ENCODE results near the gene ADAP2.

DNA sequence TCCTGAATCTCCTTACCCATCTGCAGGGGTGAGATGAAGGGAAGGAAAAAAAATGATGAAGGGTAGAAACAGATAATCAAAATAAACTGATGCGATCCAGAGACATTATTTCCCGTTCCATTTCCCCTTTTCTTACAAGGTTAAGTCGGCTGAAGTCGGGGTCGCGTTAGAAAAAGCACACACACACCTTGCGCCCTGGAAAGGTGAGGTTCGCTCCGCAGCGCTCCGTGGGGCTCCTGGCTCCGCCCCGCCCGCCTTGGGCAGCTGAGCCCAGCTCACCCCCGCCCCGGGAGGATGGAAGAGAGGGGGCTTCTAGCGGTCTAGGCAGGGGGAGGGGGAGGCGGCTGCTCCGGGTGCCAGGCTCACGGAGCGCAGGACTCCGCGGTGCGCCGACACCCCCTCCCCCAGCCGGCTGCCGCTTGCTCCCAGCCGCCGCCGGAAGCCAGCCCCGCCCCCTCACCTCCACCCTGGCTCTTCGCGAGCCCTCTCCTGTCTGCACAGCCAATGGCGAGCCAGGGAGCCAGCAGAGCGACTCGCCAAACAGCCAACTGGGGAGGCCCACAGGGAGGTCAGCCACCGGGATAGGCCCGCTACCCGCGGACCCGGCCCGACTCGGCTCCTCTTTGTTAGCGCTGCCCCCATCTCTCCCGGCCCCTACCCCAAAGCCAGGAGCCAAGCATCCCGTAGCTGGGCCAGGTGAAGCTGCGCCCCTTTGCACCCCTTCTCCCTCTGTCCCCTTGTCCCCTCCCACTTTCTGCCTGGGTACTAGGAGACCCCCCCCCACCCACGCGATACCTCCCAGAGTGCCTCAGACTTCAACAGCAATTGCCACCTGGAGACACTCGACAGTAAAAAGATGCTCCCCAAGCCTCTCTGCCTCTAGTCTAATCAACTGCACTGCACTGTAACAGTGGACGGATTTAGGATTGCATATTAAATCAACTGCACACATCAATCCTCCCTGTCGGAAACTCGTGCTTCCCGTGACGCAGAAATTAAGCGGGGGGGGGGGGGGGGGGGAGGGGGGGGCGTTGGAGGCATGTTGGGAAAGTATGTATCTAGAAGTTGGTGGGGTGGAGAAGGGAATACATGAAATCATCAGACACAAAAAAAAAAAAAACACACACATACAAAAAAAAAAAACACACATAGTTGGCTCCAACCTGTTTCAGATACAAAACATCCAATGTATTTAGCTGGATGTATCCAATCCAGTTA is 30.2 kb downstream of the FAM222B start:
- PRO-cap = bidirectional peak, plus-strand start at position 610 of the sequence, minus-strand start at position 414 of the sequence

- PRO-cap = unidirectional peak, minus-strand start at chr17:28866029
Observed at GRCh38 chr17:28865149-28866309, 10.7 kb downstream of the ERAL1 start.

DNA sequence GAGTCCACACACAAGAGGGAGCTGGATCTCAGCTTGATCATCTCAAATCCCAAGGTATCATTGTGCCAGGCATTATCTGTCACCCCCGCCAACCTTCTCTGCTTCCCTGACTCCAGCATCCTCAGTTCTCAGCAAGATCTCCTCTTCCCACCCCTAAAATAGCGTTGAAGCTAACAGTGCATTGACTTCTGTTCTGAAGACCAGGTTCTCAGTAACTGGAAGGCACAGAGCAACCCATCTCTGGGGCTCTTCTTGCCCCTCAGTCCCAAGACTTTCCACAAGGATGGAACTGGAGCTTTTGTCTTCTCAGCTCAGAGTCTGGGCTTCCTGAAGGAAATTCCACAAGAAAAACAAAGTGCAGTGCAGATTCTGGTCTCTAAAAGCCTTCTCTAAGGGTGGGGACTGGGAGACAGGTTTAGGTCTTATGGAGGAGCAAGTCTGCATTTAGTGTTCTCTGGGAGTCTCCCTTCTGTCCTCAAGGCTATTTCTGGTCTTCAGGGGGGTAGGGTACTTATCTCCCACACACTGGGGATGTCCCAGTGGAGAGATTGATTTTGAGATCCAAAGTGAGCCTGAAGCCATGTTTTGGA is 1.5 kb downstream of the FLOT2 start:
- PRO-cap = no peak

- PRO-cap = no peak
Observed at GRCh38 chr17:28906142-28906682, 3.3 kb upstream of the DHRS13 start.

DNA sequence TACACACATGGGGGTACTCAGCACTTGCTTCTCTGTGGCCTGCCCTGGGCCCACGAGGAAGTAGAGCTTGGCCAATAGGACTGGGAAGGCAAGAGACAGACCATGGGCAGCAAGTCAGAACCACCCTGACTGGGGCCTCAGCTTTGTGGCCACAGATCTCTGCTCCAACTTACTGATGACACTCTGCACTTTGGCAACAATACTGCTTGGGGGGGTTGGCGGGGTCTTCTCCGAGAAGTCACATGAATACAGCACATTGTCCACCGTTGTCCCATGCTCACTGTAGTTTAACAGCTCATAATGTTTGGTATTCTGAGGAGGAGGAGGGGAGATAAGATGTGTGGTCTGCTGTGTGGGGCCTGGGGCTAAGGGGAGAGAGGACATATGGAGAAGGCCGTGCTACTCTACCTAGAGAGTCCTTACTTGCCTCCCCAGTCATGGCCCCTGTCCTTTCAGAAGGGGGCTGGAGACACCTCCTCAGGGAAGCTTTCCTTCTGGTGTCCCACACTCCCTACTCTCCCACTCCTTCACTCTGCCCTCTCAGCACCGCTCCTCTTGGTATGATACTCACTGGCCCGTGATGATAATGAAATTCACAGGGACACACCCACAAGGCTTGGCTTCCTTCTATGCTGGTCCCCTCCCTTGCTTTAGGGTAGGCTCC is 3.9 kb upstream of the DHRS13 start:
- PRO-cap = no peak

GRCh38 chr17:28908793-28909428 is 6.0 kb upstream of the DHRS13 start:
- PRO-cap = no peak

GRCh38 chr17:29031932-29032449 is 10.9 kb upstream of the PIPOX start:
- PRO-cap = no peak

- PRO-cap = no peak
Observed at GRCh38 chr17:29089737-29090232, 46.8 kb downstream of the PIPOX start.

GRCh38 chr17:29158529-29159085 is 21.6 kb downstream of the MYO18A start:
- PRO-cap = no peak

- PRO-cap = bidirectional peak, plus-strand start at chr17:29376916, minus-strand start at chr17:29376779
Observed at GRCh38 chr17:29376694-29377237, 13.4 kb upstream of the TAOK1 start.

- PRO-cap = bidirectional peak, plus-strand start at chr17:29568047, minus-strand start at chr17:29567919
Observed at GRCh38 chr17:29567819-29568164, 709 bp upstream of the TP53I13 start.

DNA sequence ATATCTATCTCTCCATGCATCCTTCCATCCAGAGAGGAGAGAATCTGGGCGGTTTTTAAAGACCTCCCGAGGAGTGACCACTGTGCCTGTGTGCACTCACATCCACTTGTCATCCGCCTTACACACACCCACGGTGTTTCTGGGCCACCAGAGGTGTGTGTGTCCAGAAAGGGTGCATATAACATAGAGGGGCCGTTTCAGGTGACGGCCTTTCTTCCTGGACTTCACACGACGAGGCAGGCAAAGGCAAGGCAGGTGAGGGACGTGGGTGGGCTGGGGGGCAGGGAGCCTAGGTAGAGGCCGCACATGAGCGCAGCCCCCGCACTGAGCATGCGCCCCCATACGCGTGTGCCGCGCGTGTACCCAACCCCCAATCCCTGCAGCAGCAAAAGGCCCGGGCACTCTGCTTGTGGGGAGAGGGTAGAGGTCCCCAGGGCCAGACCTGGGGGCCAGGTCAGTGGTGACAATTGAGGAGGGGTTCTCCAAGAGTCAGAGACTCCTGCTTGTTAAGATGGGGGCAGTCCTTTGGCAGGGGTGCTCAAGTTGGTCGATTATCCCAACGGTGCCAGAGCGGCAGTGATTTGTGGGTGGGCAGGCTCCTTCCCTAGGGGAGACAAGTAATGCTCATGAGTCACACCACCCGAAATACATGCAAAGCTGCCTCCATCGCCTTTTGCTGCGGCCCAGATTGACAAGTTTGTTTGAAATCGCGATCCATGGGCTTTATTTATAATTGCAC is 915 bp upstream of the GIT1 start:
- PRO-cap = no peak

GRCh38 chr17:29592040-29592564 is 830 bp upstream of the ANKRD13B start:
- PRO-cap = bidirectional peak, plus-strand start at chr17:29592458, minus-strand start at chr17:29592310

DNA sequence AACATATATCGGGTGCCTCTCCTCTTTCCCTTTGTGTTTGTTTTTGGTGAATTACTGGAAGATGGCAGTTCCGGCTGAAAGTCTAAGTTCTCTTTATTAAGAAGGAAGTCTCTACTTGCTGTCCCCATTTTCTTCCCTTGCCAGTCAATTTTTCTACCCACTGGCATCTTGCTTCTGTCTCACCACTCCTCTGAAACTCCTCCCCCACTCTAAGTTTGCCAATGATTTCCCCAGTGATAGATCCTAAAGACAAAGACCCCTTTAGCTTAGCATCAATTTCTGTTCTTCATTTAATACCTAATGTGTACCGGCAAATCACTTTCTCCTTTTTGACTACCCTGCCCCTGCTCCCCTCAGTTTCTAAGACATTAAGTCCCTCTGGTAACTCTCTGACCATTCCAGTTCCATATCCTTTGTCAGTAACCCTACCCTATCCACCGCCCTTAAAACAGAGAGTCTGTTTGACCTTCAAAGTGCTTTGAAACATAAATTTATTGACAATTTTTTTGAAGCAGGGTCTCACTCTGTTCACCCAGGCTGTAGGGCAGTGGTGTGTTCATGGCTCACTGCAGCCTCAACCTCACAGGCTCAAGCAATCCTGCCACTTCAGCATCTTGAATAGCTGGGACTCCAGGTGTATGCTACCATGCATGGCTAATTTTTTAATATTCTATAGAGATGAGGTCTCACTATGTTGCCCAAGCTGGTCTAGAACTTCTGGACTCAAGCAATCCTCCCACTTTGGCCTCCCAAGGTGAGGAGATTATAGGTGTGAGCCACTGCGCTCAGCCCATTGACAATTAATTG is 94.1 kb upstream of the CORO6 start:
- PRO-cap = no peak

DNA sequence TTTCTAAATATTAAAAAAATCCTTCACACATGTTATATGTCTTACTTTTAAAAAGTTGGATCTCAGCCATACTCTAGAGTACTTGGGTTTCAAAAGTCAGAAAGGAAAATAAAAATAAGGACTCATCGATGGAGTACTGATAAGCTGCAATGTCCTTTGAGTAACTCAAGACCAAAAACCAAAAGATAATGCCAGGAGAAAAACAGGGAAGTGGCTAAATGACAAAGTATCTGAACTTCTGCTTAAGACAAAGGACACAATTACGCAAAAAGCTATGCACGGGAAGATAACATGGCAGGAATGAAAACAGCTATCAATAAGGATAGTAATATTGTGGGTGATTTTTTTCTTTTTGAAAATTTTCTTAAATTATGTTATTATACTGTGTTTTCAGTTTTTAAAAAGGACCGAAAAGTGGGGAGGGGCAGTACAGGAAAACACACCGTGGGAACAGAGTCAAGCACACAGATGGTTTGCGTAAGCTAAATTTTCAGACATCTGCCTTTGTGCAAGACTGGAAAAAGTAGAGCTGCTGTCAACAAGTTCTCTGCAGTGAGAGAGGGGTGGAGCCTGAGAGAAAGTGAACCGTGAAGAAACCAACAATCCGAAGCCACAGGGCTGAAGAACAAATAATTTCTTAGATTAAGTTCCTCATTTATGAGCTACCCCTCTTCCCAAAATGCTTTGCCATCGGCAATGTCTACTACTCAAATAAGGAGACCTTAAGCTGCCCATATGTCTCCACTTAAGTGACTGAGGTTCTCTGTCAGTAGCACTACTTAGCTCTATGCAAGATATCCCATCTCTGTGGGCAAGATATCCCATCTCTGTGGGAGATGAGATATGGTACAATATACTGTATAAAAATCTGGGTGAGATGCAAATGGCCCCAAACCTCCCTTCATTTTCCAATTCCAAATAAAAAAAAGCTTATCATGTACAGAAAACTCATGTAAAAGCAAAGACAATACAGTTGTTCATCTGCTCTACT is 99.9 kb upstream of the CORO6 start:
- PRO-cap = bidirectional peak, plus-strand start at position 573 of the sequence, minus-strand start at position 470 of the sequence

GRCh38 chr17:30415037-30415722 is 36.5 kb downstream of the CPD start:
- PRO-cap = no peak

DNA sequence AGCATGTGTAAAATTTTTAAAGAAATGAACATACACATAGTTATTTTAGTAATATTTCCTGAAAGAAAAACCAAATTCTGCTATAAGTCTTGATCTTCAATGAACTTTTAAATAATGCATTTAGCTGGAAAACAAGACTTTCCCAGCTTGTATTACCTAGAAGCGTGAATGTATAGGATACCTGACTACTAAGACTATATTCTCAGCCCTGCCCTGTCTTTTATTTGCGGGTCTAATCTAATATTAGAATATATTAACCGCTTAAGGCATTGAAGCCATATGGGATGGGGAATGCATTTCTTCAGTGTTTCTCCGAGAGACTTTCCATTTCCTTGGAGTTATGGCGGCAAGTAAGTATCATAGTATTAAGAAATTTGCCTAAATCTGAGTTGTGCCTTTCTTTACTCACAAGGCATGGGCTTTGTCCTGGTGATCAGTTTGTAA is 10.3 kb upstream of the GOSR1 start:
- PRO-cap = no peak

DNA sequence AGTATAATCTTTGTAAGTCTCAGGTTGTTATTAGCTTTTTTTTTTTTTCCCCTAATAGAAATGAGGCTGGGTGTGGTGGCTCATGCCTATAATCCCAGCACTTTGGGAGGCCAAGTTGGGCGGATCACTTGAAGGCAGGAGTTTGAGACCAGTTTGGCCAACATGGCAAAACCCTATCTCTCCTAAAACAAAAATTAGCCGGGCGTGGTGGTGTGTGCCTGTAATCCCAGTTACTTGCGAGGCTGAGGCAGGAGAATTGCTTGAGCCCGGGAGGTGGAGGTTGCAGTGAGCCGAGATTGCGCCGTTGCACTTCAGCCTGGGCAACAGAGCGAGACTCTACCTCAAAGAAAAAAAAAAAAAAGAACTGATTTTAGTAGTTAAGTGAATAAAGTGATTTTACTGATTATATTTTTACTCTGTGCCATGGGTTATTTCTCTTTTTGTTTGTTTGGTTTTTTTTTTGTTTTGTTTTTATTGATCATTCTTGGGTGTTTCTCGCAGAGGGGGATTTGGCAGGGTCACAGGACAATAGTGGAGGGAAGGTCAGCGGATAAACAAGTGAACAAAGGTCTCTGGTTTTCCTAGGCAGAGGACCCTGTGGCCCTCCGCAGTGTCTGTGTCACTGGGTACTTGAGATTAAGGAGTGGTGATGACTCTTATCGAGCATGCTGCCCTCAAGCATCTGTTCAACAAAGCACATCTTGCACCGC is 89.1 kb downstream of the CRLF3 start:
- PRO-cap = no peak

- PRO-cap = no peak
Observed at GRCh38 chr17:30859393-30859597, 27.5 kb downstream of the ATAD5 start.

GRCh38 chr17:30921464-30922186 is at the start of gene ADAP2:
Gene ADAP2 (plus strand): TSS chr17:30921945.
- PRO-cap = bidirectional peak, plus-strand start at chr17:30921883, minus-strand start at chr17:30921772

Measured in vermiform appendix (tissue), 1 donor.